Skeletal muscle tissue (tissue), 7 donors: ENCODE measurements around the genes HTR6, VWA5B1 and SH2D5.

DNA sequence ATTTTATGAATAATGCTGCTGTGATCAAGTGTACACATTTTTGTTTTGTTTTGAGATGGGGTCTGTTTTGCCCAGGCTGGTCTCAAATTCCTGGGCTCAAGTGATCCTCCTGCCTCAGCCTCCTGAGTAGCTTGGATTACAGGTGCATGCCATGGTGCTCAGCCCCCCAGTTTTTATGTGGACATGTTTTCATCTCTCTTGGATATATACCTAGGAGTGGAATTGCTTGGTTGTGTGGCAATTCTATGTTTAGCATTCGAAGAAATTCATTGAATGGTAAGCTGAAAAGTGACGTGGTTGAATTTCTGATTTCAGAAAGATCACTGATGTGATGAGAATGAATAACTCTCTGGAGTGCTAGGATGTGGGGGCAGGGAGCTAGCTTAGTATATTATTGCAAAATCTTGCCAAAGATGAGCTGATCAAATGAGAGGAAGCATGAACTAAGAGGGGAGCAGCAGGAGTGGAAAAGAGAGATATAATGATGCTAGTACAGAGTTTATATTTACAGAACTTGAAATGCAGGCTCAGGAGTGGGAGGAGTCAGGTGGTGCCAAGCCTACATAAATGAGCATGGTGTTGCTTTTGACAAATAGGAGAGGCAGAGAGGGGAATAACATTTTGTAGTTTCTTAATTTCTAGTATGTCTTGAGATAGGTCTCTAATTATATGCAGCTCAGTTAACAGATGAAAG is 9.1 kb downstream of the MICOS10 start:
- PRO-cap, 3 experiments = no peak in any of the 3 experiments
- RAMPAGE, long total RNA = no peak
- RRBS, 2 experiments = no CpG with 5 or more reads among the region's 2 CpGs

DNA sequence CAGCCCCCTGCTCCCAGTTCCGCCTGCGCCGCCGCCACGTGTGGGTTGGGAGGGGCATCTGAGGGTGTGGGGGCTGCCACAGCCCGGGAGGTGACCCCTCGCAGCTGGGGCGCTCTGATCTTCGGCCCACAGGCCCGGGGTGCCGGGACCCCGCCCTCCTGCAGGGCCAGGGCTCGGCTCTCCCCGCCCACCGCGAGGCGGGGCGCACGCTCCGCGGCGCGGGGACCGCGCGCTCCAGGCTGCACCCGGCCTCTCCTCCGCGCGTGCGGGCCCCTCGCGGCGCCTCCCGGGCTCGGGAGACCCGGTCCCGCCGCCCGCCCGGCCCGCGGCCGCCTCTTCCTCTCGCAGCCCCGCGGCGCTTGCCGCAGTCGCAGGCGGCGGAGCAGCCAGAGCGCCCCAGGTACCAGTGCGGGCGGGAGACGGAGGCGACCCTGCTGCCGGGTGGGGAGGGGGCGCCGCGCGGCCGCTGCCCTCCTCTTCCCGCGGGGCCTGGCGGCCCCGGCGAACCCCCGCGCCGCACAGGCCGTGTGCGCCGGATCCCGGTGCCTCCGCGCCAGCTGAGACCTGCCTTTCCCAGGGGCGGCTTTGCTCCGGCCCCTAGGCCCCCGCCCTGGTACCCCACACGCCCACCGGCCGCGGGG is at the start of gene HTR6:
TSS of gene HTR6 (plus strand) at position 242 of the 641 bp plus-strand sequence.
- PRO-cap, 3 experiments = no peak in any of the 3 experiments
- RAMPAGE, long total RNA = no peak
- RRBS, 2 experiments = 2 to 3% methylated on average over 46 to 53 of the region's 84 CpGs

DNA sequence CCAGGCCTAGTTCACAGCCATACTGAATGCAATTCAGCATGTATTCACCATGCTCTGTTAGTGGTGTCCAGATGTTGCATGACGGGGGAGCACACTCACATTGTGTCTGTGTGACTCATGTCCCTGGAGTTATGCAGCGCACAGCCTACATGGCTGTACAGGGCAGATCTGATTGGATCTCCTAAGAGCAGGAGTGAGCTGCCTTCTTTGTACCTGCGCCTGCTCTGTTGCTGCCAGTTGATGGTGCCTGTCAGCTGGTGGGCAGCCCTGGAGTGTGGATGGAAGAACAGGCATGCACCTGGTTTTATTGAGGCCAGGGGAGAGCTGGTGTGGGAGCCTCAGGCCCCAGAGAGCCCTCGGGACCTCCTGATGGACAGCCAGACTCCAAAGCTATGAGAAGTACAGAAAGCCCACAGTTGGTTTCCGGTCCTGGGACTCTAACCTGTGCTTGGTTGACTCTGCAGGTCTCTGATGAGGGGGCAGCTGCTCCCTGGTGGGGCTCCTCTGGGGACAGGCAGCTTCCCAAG is 17.7 kb downstream of the HTR6 start:
- PRO-cap, 3 experiments = no peak in any of the 3 experiments
- RAMPAGE, long total RNA = no peak
- RRBS, 2 experiments = no CpG with 5 or more reads among the region's 5 CpGs

GRCh38 chr1:19786818-19787465 is 12.8 kb downstream of the TMCO4 start:
- PRO-cap, 3 experiments = no peak in any of the 3 experiments
- RAMPAGE, long total RNA = no peak
- RRBS, 2 experiments = no CpG with 5 or more reads among the region's 13 CpGs

- PRO-cap, 3 experiments = no peak in any of the 3 experiments
- RAMPAGE, long total RNA = no peak
- RRBS, 2 experiments = no CpG with 5 or more reads among the region's 1 CpG
Observed at GRCh38 chr1:19860413-19860703, 21.8 kb upstream of the OTUD3 start.

GRCh38 chr1:20008307-20008605 is 28.8 kb upstream of the PLA2G2A start:
- PRO-cap, 3 experiments = no peak in any of the 3 experiments
- RAMPAGE, long total RNA = no peak
- RRBS, 2 experiments = no CpG with 5 or more reads among the region's 1 CpG

- PRO-cap, 3 experiments = no peak in any of the 3 experiments
- RAMPAGE, long total RNA = no peak
- RRBS, 2 experiments = no CpG with 5 or more reads among the region's 6 CpGs
Observed at GRCh38 chr1:20099306-20099519, 20.1 kb downstream of the PLA2G2D start.

- PRO-cap, 3 experiments = no peak in any of the 3 experiments
- RAMPAGE, long total RNA = no peak
- RRBS, 2 experiments = no CpG with 5 or more reads among the region's 7 CpGs
Observed at GRCh38 chr1:20174909-20175341, 11.0 kb upstream of the UBXN10 start.

DNA sequence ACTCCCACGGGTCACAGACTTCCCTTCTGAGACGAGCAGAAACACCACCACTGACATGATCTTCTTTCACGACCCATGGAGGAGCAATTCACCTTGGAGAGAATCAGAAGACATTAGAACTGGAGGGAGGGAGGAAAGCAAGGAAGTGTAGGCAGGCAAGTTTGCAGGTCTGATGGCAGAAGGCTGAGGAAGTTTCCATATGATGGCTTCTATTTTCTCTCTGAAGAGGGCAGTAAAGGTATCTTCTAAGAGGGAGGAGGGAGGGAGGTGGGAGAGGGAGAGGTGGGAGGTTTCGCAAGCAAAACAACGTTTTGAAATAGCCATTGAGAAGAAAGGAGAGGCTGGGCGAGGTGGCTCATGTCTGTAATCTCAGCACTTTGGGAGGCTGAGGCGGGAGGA is 1.4 kb upstream of the UBXN10 start:
- PRO-cap, 3 experiments = no peak in any of the 3 experiments
- RAMPAGE, long total RNA = no peak
- RRBS, 2 experiments = no CpG with 5 or more reads among the region's 7 CpGs

GRCh38 chr1:20290445-20291168 is at the start of gene VWA5B1:
TSS of gene VWA5B1 (plus strand) at chr1:20290875.
- PRO-cap, 3 experiments = no peak in any of the 3 experiments
- RAMPAGE, long total RNA = no peak
- RRBS, 2 experiments = no CpG with 5 or more reads among the region's 16 CpGs

DNA sequence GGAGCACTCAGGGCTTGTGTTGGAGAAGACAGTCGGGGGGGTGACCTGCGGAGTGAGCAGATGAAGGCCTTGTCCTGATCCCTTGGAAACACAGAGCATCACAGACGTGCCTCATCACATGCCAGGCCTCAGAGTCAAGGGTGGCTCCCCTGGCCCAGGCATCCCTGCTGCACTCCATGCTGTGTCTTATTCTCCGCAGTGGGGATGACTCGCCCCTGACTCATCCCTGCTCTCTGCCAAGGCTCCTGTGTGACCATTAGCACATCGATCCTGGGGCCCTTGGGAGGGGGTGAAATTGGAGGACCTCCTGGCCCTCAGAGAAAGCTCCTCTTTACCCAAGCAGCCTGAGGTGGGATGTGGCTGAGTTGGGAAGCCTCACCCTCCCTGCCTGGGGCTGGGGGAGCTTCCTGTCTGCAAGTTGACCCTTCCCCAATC is 74.8 kb downstream of the CAMK2N1 start:
- PRO-cap, 3 experiments = no peak in any of the 3 experiments
- RAMPAGE, long total RNA = no peak
- RRBS, 2 experiments = no CpG with 5 or more reads among the region's 6 CpGs

- PRO-cap, 3 experiments = no peak in any of the 3 experiments
- RAMPAGE, long total RNA = no peak
- RRBS, 2 experiments = no CpG with 5 or more reads among the region's 9 CpGs
Observed at GRCh38 chr1:20427001-20427497, 59.0 kb downstream of the CAMK2N1 start.

GRCh38 chr1:20480269-20480826 is 5.7 kb downstream of the CAMK2N1 start:
- PRO-cap, 3 experiments = no peak in any of the 3 experiments
- RAMPAGE, long total RNA = no peak
- RRBS, 2 experiments = 86 to 92% methylated on average over 2 of the region's 7 CpGs

DNA sequence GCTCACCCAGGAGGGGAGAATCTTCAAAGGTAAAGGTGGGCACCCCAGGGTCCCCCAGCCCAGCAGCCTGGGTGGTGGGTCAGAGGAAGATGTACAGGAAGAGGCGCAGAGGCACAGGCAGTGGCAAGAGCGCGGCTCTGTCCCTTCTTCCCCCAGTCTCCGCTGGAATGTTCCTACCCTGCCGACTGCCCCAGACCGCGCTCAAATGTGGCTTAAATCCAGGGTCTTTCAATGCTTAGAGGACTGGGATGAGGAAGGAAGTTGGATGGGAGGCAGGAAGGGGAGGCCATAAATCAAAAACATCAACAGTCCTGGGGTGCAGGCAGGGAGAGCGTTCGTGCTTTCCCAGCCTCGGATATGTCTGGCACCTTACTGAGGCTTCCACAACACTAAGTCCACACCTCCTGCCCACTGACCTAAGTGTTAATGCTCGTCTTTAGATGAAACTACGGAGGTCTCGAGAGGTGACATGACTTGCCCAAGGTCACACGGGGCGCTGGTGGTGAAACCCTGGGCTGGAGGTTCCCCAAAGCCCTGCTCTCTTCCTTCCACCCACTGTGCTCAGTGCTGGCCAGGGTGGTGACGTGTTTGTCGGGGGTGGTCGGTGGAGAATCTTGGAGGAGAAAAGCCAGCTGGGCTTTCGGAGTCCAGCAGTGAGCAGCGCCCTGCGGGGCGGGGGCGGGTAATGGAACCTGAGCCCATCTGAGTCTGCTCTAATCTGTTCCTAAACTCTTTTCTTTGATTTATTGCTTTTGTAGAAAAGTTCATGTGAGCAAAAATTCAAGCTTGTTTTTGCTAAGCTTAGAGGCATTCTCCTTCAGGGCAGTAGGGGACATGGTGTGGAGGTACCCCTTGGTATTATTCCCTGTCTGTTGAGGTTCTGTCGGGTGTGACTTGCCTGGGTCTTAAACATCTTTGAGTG is 619 bp downstream of the CDA start:
- PRO-cap, 3 experiments = peak in 1 of 3 experiments; most common plus-strand start position 564 of the sequence (in 1); most common minus-strand start position 413 of the sequence (in 1)
- RAMPAGE, long total RNA = no peak
- RRBS, 2 experiments = no CpG with 5 or more reads among the region's 24 CpGs

DNA sequence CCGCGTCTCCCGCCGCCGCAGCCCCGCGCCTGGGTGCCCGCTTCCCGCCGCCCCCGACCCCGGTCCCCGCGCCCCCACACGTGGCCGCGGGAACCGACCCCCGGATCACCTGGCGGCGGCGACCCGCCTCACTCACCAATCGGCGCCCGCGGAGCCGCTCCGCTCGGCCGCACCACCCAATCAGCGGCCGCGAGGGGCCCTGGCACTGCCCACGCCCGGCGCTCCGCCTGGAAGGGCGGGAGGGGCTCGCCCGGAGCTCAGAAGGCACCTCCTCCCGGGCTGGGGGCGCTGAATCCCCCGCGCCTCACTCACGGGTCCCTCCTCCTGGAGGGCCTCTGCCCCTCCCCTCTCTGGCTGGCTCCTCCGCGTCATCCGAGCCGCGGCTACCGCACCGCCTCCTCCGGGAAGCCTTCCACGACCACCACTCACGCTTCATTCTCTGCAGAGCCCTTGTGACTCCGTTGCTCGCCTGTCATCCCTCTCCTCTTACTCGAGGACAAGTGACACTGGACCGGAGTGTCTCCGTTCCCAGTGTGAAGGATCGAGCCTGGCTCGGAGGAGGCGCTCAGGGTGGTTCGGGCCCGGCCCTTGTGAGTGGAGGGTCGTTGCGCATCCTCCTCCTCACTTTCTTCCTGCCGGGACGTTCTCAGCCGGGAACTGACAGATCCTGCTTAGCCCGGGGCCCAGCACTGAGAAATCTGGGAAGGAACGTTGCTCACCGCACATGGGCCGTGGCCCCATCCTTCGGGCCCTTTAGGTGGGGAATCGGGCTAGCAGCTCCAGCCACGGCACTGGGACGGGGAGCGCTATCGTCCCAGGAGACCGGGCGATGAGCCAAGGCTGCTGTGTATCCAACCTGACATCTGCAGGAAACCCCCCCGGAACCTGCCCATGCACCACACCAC is at the start of gene SH2D5:
TSS of gene SH2D5 (minus strand) at position 659 of the 905 bp plus-strand sequence.
- PRO-cap, 3 experiments = peak in 1 of 3 experiments; most common plus-strand start position 534 of the sequence (in 1); most common minus-strand start position 111 of the sequence (in 1)
- RAMPAGE, long total RNA = no peak
- RRBS, 2 experiments = 2% methylated on average over 54 to 60 of the region's 84 CpGs

DNA sequence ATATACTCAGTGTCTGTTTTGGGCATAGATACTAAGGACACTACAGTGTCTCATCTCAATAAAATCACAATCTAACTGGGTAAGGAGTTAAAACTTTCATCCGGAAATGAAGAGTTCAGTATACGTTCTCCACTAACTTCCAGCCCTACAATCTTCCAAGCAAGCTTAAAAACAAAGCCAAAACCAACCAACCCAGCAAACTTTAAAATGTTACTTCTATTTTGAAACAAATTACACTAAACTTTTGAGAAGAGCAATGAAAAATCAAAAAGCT is 1.6 kb downstream of the HP1BP3 start:
- PRO-cap, 3 experiments = no peak in any of the 3 experiments
- RAMPAGE, long total RNA = no peak
- RRBS, 2 experiments = no CpG with 5 or more reads among the region's 2 CpGs

DNA sequence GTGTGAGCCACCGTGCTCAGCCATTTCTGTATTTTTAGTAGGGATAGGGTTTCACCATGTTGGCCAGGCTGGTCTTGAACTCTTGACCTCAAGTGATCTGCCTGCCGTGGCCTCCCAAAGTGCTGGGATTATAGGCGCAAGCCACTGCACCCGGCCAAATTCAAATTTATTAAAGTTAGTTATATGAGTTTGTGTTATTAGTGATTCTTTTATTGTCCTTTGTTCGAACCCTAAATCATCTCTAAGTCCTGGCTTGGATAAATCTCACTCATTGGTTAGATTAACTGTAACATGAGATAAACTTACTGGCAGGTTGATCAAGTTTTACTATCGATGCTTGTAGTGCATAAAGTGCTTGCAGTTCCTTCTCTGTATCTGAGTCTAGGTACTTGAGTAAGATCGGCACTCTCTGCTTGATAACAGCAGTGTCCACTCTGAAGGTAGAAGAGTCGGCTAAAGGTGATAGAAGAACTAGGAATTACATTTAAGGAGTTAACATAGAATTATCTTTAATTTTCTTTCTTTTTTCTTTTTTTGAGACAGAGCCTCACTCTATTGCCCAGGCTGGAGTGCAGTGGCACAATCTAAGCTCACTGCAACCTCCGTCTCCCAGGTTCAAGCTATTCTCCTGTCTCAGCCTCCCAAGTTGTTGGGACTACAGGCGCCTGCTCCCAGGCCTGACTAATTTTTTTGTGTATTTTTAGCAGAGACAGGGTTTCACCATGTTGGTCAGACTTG is 23.5 kb upstream of the HP1BP3 start:
- PRO-cap, 3 experiments = no peak in any of the 3 experiments
- RAMPAGE, long total RNA = no peak
- RRBS, 2 experiments = no CpG with 5 or more reads among the region's 10 CpGs

- PRO-cap, 3 experiments = no peak in any of the 3 experiments
- RAMPAGE, long total RNA = no peak
- RRBS, 2 experiments = no CpG with 5 or more reads among the region's 7 CpGs
Observed at GRCh38 chr1:20853331-20853896, 66.3 kb upstream of the HP1BP3 start.

DNA sequence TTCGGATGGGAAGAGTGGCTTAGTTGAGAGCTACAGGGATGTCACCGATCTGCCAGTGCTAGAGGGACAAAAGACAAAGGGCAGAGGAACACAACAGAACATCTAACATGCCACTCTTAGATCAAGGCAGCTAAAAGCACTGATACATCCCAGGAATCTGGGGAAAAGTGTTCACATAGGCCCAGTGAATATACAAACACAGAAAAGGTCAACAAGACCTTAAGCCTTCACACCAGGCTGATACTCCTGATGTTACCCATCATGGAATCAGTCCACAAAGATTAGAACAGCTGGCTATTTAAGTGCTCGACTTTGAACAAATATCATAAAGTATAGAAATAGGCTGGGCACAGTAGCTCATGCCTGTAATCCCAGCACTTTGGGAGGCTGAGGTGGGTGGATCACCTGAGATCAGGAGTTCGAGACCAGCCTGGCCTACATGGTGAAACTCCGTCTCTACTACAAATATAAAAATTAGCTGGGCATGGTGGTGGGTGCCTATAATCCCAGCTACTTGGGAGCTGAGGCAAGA is 163.1 kb downstream of the EIF4G3 start:
- PRO-cap, 3 experiments = no peak in any of the 3 experiments
- RAMPAGE, long total RNA = no peak
- RRBS, 2 experiments = no CpG with 5 or more reads among the region's 5 CpGs

- PRO-cap, 3 experiments = peak in 2 of 3 experiments; most common plus-strand start chr1:21022486 (in 1); most common minus-strand start chr1:21022303 (in 1)
- RAMPAGE, long total RNA = no peak
- RRBS, 2 experiments = no CpG with 5 or more reads among the region's 5 CpGs
Observed at GRCh38 chr1:21022029-21022702, 154.5 kb downstream of the EIF4G3 start.